SK-N-MC (cell line): ENCODE measurements around the genes CCL7, SLFN5 and GAS2L2.

DNA sequence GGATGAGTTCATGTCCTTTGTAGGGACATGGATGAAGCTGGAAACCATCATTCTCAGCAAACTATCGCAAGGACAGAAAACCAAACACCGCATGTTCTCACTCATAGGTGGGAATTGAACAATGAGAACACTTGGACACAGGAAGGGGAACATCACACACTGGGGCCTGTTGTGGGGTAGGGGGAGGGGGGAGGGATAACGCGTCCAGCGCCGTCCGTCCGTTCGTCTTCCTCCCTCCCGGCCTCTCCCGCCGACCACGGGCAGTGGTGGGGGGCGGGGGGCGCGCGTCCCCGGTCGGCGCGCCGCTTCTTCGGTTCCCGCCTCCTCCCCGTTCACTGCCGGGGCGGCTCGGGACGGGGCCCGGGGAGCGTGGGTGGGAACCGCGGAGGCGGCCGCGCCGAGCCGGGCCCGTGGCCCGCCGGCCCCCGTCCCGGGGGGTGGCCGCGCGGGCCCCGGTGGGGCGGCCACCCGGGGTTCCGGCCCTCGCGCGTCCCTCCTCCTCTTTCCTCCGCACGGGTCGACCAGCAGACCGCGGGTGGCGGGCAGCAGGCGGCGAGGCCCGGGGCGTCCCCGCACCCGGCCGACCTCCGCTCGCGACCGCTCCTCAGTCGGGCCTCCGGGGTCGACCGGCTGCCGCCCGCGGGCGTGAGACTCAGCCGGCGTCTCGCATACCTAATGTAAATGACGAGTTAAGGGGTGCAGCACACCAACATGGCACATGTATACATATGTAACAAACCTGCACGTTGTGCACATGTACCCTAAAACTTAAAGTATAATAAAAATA is 54.5 kb downstream of the MYO1D start:
- RRBS = 72% methylated on average over 36 of the region's 83 CpGs

GRCh38 chr17:32943698-32944324 is 15.9 kb downstream of the TMEM98 start:
- RRBS = no CpG with 5 or more reads among the region's 8 CpGs

GRCh38 chr17:33292053-33292270 is 1.1 kb downstream of the ASIC2 start:
- RRBS = under 1% methylated on average over 18 of the region's 33 CpGs

- RRBS = 86% methylated on average over 2 of the region's 9 CpGs
These were observed 230.4 kb upstream of the ASIC2 start for GRCh38 chr17:33523437-33523975.

DNA sequence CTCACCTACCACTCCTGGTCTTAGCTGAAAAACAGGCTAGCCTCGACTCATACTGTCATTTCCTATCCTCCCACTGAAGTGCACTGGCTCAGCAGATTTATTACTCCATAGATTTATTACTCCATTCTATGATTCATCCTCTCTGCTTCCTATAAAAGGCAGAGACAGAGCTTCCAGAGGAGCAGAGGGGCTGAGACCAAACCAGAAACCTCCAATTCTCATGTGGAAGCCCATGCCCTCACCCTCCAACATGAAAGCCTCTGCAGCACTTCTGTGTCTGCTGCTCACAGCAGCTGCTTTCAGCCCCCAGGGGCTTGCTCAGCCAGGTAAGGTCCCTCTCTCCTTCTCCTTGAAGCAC is at the start of gene CCL7:
Gene CCL7 (plus strand): TSS at position 181 of the 358 bp plus-strand sequence.
- RRBS = no CpG with 5 or more reads among the region's 1 CpG

DNA sequence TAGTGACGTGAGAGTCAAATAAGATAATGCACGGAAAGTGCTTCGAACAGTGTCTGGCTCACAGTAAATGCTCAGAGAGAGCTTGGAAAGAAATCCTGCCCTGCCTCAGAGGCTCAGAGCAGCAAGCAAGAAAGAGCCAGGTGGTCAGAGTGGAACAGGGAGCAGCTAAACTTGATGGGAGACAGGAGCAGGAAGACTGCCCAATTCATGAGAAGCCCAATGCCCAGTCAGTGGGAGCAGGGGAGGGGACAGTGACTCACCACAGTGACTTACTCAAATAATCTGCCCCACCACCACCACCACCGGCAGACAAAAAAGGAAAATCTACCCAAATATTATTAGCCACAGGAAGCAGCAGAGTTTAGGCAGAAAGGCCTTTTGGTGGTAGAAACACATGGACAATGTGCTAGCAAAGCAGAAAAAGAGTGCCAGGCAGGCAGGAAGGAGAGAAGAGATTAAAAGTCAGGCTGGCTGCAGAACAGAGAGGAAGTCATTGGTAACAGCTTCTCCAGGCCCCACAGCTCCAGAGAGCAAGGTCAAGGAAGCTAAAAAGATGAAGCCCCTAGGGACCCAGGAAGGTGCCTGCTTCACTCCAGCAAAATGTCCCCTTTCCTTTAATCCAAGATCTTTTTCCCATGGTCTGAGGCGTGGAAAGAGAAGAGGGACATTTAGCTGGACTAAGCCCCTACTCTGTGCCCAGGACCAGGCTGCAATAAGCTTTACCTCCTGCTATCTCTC is 24.1 kb upstream of the CCL1 start:
- RRBS = no CpG with 5 or more reads among the region's 5 CpGs

DNA sequence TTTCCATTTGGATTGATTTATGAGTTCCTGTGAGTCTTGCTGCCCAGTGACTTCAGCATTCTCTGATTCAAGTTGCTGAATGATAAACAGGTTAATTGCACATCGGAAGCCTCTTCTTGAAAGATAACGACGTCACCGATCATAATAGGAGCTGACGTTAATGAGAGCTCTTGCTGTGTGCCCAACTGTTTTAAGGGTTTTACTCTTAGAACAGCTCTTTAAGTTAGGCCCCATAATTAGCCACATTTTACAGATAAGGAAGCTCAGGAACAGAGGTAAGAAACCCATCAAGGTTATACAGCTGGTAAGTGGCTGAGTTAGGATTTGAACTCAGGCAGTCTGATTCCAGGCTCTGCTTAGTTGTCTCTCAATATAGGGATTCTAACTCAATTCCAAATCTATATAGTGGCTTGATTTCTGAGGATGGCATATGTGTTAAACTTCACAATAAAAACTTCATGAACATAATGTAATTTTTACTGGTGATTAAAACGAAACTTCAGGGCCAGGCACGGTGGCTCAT is 1.6 kb downstream of the LIG3 start:
- RRBS = no CpG with 5 or more reads among the region's 7 CpGs

GRCh38 chr17:34982827-34983672 is 2.7 kb downstream of the LIG3 start:
- RRBS = no CpG with 5 or more reads among the region's 14 CpGs

GRCh38 chr17:35005242-35006304 is 25.3 kb downstream of the LIG3 start:
- RRBS = no CpG with 5 or more reads among the region's 9 CpGs

- RRBS = no CpG with 5 or more reads among the region's 4 CpGs
These were observed 26.6 kb downstream of the LIG3 start for GRCh38 chr17:35006777-35007446.

- RRBS = no CpG with 5 or more reads among the region's 2 CpGs
These were observed 8.2 kb downstream of the FNDC8 start for GRCh38 chr17:35129691-35130013.

DNA sequence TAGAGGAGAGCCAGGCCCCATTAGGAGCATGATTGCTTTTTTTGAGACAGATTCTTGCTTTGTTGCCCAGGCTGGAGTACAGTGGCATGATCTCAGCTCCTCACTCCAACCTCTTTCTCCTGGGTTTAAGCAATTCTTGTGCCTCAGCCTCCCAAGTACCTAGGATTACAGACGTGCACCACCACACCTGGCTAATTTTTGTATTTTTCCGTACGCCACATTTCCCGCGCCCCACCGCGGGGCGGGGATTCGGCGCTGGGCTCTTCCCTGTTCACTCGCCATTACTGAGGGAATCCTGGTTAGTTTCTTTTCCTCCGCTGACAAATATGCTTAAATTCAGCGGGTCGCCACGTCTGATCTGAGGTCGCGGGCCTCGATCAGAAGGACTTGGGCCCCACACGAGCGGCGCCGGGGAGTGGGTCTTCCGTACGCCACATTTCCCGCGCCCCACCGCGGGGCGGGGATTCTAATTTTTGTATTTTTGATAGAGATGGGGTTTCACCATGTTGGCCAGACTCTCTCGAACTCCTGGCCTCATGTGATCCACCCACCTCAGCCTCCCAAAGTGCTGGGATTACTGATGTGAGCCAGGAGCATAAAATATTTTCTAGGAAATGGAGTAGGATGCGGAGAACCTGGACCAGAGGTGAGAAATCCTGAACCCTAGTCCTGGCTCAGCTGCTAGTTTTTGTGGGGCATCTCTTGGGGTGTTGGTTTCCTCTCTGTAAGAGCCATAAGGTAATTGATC is 3.4 kb downstream of the UNC45B start:
- RRBS = no CpG with 5 or more reads among the region's 31 CpGs

DNA sequence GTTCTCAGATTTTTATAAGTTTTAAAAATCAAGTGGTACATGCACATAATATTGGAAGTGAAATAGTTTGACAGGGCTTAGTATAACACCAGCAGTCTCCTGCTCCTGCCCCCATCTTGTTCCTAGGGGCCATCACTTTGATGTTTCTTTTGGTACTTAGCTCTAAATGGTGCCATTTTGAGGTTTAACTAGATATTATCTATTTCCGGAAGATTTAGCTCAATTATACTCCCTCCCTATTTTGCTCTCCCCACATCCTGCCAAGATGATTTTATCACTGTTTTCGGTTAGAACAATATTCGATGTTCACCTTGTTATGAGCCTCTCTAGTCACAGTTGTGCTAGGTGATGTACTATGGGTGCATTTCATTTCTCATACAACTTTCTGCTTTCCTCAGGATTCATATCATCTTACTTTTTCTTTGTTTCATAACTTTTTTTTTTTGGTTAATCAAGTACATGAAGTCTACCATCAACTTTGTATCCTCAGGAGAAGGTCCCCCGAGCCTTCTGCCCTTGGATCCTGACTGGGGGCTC is 20.0 kb upstream of the SLC35G3 start:
- RRBS = no CpG with 5 or more reads among the region's 4 CpGs

DNA sequence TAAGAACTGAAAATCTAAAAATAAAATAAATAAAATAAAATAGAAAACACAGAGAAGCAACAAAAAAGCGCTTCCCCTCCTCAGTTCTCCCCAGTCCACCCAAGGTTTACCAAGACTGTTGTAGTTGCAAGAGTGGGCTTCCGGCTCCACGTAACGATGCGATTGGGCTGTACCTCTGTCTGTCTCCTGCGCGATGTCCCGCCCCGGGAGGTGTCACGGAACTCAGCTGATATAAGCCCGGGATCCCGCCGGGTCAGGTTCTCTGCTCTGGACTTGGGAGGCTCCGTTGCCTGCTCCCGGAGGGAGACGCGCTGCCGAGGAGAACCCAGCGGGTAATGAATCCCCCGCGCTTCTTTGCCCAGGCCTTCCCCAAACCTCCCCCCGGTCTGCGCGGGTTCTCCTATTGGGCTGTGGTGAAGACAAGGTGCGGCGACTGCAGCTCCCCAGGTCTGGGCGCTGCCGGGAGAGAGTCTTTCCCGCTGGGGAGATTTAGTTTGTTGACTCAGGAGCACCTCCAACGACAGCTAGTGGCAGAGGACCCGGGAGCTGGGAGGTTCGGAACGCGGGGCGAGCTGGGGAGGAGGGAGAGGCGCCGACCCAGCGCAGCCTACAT is at the start of gene SLFN5:
Gene SLFN5 (plus strand): TSS at position 261 of the 613 bp plus-strand sequence.
- RRBS = under 1% methylated on average over 25 of the region's 38 CpGs

DNA sequence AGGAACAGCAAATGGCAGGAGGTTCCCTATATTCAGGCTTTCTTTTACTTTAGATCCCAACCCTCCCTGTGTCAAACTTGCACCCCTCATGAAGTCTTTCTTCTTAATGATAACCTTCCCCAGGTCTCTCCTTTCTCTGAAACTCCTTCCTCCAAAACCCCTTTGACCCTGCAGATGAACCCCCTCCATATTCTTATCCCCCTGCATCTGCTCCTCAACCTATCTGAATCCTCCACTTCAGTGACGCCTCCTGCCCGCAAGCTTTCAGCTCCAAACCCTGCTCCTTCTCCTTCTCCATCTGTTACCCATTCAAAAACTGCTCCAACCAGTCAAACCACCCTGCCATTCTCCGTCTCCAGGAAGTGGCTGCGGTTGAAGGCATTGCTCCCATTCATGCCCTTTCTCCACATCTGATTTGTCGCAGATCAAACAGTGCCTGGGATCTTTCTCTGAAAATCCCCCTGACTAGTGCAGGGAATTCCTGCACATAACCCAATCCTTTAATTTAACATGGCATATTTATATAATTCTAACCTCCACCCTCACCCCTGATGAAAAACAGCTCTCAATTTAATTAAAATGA is 56.2 kb downstream of the SLFN5 start:
- RRBS = no CpG with 5 or more reads among the region's 5 CpGs

DNA sequence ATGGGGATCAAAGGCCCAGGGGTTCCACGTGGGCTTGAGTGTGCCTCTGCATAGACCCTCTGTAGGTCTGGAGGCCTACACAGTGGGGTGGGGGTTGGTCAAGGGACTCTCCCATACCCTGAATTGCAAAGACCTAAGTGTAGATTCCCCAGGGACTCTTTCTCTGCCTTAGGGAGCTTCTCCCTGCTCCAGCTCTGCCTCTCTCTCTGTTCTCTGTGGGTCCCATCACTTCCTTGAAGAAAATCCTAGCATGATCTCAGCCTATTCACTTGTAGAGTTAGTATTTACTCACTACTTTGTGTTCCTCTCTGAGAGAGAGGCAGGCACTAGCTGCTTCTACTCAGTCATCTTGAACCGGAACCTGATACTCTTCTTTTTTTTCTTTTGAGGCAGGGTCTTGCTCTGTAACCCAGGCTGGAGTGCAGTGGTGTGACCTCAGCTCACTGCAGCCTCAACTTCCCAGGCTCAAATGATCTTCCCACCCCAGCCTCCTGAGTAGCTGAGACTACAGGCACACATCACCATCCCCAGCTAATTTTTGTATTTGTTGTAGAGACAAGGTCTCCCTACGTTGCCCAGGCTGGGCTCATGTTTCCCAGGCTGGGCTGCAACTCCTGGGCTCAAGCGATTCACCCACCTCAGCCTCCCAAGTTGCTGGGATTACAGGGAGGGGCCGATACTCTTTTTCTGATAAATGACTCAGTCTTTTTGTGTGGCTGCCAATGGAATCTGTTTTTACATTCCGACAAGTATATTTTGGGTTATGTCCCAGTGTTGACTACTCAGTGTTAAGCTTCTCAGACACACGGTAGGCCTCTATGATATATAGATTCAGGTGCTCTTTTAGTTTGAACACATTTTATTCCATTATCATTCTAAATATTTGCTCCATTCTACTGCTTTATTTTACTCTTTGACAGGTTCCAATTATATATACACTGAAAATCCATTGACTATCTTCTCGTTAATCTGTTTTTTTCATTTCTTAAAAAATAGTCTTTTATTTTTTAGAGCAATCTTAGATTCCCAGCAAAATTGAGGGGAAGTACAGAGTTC is 58.3 kb downstream of the SLFN11 start:
- RRBS = no CpG with 5 or more reads among the region's 8 CpGs

GRCh38 chr17:35345576-35346256 is 27.7 kb downstream of the SLFN11 start:
- RRBS = 91% methylated on average over 10 of the region's 33 CpGs

- RRBS = no CpG with 5 or more reads among the region's 3 CpGs
These were observed 21.6 kb upstream of the SLFN13 start for GRCh38 chr17:35470094-35470645.

DNA sequence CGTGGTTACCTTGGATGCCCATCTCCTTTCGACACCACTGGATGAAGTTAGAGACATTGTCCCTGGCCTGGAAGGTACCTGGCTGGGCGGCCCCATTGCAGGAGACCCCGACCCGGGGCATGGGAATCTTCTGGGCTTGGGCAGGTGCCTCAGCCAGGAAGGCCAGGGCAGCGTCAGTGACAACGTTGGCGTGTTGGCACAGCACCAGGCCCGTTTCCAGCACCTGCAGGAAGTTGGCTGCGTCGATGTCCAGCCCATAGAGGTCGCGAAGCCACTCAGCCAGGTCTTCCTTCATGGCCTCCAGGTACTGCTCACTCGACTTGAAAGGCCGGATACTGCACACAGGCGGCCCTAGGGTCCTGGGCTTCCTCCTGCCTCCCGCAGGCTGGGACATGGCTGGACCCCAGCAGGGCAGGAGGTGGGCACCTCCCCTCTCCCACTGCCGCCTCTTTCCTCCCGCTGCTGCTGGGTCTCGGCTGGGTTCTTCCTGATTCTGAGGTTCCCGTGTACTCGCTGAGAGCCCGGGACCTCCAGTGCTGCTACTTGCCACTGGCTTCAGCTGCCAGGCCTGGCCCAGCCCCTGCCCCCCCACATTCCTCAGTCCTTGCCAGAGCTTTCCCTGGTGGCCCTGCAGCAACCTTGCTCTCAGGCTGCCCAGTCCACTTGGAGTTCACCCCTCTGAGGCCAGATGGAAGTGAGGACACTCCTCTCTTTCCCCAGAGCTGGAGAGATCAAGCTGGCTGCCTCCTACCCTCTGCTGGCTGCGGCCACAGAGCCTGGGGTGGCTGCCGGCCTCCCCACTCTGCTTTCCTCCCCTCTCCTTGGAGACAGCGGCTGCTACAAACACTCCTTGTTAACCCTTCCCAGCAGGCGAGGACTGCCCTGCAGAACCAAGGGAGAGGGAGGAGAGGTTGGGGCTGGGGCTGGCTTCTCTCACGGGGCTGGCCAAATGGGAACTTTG is at the start of gene GAS2L2:
Gene GAS2L2 (minus strand): TSS at position 783 of the 961 bp plus-strand sequence.
- RRBS = no CpG with 5 or more reads among the region's 28 CpGs

DNA sequence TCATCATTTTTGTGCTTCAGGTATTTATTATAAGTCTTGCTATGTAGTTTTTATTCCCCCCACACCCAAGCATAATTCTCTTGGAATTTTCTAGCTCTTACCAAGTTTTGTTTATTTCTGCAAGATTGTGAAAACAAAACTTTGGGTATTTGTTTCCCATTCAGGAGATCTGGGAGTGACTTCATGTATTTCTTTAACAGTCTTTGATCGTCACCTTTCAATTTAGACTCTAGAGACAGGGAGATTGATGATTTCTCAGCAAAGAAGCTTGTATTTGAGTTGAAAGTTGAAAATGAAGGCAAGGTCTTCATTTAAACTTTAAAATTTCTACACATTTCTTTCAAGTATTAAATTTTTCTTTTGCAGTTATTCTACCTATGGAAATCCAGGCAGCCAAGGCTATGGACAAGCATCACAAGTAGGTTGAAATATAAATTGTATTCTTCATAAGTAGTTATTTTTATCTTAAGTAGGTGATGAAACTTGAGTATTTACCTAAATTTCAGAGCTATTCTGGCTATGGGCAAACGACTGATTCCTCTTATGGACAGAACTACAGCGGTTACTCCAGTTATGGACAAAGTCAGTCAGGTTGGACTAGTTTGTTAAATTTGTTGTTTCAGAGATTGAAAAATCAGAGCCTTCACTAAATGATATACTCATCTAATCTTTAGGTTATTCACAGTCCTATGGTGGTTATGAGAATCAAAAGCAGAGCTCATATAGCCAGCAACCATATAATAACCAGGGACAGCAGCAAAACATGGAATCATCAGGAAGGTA is 10.6 kb downstream of the TAF15 start:
- RRBS = no CpG with 5 or more reads among the region's 3 CpGs